ENCODE results near the genes DDX46 and TIFAB.

- RRBS = no CpG with 5 or more reads among the region's 6 CpGs
These were observed 22.2 kb upstream of the JADE2 start for GRCh38 chr5:134503235-134503784.

- RRBS = no CpG with 5 or more reads among the region's 9 CpGs
These were observed 14.3 kb upstream of the JADE2 start for GRCh38 chr5:134510958-134511729.

DNA sequence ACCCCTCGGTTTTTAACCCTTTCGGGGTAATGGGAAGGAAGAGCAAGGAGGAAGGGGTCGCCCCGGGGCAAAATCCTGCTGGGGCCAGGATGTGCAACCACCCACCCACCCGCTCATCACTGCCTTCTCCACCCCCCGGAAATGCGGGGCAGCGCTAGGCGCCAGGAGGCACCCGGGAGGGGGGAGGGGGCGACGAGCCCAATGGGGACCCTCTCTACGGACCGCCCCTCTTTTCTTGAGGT lies 1.0 kb upstream of the JADE2 start:
- RRBS = 1% methylated on average over 9 of the region's 14 CpGs

DNA sequence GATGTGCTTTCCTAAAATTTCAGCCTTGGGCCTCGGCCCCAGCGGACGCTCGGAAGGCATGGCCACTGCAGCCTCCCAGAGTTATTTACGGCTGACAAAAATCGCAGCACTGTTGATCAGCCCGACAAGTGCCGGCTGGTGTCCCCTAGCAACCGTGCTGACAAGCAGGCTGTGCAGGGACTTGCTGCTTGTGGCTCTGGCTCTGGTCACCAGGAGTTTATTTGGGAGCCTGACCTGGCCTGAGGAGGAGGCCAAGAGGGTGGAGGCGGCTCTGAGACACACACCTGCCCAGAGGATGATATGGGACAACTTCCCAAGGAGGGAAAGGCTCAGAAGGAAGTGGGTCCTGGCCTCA lies 43.9 kb downstream of the JADE2 start:
- RRBS = no CpG with 5 or more reads among the region's 10 CpGs

DNA sequence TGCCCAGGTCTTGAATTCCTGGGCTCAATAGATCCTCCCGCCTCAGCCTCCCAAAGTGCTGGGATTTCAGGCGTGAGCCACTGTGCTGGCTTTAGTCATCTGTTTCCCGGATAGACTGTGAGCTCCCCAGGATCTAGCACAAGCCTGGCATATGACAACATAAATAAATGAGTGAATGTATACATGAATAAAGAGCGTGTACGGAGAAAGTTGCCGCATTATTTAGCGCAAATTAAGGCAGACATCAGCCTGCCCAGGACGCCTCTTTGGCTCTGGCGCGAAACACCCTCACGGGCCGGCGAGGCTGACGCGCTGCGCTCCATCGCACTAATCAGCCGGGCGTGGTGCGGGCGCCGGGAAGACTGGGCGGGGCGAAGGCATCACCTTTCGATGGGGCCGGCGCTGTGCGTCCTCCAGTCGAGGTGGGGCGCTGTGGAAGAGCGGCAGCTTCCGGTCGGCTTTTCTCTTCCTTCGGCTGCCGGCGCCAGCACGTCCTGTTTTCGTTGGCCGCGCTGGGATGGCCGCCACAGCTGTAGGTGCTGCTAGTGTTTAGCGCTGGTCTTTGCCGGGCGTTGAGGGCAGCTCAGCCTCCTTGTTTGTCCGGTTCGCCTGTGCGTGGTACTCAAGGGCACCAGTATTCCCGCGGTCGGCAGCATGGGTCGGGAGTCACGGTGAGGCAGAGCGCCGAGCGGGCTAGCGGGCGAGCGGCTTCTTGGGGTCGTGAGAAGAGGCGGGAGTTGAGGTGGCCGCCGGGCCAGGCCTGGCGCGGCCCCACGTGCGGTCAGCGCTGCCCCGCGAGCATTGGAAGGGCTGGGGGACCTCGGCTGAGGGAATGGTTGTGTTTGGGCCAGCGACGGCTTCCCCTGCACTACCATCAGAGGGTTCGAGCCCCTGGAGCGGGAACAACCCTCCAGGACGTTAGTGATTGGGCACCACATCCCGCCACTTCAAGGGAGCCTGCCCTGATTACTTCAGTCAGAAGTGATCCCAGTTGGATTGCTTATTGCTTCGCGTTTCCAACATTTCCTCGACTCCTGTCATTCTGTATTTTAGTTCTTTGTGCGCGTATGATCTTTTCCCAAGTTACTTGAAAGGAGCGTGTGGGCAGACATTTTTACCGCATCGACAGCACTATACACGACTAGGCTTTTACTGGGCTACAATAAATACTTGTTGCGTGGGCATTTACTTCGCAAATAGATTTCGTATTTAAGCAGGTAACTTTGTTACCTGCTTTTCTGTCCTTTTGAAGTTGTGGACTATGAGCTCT lies at the start of gene DDX46:
Gene DDX46, plus strand, starts transcription at position 495 of the 1,270 bp plus-strand sequence.
- RRBS = 1% methylated on average over 23 of the region's 88 CpGs

DNA sequence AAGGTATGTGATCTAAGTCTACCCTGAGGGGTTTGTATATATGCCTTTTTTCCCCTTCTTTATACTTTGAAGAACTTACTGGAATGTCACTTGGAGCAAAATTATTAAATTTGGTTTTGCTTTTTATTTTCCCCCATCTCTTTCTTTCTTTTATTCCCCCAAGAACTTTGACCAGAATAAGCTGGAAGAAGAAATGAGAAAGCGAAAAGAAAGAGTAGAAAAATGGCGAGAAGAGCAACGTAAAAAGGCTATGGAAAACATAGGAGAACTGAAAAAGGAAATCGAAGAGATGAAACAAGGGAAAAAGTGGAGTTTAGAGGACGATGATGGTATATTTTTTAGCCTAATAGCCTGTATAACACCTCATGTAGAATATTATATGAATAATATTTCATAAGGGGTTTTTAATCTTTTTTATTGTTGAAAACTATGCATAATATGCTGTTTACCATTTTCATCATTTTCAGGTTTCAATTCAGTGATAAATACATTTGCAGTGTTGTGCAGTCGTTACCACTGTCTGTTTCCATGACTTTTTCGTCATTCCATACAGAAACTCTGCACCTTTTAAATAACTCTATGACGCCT lies 15.0 kb downstream of the DDX46 start:
- RRBS = no CpG with 5 or more reads among the region's 8 CpGs

DNA sequence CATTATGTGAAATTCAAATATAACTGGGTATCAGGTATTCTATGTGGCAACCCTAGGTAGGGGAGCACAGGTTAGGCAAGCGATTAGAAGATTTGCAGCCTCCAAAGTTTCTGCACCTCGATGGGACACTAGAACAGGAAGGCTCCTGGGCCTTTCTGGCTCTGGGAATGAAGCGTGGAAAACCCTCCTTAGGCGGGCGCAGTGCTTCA lies 370 bp upstream of the TXNDC15 start:
- RRBS = no CpG with 5 or more reads among the region's 5 CpGs

- RRBS = no CpG with 5 or more reads among the region's 9 CpGs
These were observed 7.3 kb downstream of the PCBD2 start for GRCh38 chr5:134912042-134912820.

DNA sequence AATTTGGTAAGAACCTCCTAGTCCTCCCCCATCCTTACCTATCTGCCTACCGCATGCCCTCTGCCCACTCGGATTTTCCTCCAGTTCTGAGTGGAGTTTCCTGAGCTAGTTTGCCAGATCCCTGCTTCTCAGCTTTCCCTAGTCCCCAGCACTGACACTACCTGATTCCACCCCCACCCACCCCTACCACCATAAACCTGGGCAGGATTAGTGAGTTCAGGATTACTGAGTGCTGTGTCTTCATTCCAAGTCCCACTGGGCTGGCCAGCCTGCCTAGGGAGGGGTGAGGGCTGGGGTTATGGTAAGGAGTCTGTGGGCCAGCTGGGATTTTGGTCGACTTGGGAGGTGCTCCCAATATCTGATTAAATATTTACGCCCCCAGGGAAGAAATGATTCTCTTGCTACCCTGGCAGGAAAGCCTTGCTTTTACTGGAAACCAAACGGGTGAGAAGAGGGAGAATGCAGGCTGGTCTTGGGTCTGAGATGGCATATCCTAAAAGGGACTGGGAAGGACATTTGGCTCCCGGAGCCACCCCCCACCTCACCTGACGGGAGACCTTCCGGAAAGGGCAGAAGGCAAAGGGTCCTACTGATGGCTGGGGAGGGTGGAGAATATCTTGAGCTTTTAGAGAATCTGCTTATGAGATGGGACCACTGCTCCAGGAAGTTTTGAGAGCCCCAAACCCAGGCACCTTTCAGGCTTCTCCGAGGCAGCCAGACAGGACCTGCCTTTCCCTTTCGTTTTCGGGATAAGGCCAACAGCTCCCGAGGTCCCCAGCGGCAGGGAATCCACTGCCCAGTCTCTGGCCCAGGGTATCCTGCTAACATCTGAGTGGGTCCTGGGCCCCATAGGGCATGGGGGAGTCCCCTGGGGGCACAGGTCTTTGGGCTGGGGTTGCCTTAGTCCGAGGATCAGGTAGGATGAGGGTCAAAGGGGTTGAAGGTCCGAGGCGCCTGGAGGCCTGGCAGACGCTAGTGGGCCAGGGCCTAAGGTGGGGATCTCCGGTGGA lies 3.6 kb downstream of the PITX1 start:
- RRBS = 10% methylated on average over 1 of the region's 18 CpGs

- RRBS = no CpG with 5 or more reads among the region's 12 CpGs
These were observed 20.0 kb upstream of the PITX1 start for GRCh38 chr5:135053797-135054657.

- RRBS = no CpG with 5 or more reads among the region's 4 CpGs
These were observed 104.5 kb upstream of the PITX1 start for GRCh38 chr5:135138264-135139142.

DNA sequence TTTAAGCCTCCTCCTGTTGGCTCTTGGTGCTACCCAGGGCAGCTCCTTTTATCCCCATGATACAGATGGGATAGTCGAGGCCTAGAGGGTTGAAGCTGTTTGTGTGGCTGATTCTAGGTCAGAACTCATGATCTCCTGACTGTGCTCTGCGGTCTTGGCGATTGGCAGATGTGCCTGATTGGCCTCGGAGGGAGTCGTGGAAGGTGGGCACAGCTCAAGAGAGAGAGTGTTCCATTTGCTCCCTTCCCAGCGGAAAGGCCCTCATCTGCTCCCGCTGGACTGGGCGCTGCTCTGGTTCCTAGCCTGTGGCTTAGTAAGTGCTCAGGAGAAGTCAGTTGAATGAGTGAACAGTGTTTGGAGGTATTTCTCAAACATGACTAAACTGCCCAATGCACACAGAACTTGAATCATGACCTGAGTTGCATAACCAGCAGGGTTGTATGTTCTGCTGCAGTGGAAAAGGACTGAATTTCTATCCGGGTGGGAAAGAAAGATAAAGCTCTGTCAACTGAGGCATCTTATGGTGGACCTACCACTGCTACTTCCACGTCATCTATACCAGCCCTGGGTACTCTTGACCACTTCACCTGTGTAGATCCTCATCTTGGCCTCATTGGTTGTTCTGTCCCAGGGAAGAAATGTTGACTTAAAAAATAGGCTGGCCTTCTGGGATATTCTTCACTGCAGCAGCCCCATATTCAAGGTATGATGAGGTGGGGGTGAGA lies 120.2 kb upstream of the PITX1 start:
- RRBS = no CpG with 5 or more reads among the region's 10 CpGs

DNA sequence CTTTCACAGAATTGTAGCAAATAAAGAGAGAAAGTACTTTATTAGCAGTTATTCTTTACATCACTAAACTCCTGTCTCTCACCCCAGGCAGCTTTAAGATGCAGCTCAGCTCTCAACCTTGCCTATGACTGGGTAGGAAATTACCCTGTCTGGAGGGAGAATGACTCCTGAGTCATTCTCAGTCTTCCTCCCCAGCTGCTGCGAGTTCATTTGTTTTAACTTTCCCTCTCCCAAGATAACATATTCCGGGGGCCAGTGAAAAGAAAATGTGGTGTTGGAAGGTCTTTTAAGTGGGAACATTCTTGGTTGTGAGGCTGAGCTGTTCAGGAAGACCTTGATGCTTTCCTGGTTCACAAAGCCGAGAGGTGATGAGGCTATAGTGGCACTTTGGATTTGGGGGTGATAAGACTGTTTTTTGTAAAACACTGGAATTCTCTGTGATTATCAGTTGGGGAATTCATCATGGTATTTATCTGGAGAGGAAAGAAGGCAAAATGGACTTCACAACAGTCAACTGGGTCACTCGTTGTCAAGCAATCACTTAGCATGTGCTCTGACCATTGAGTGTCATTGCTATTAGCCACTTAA lies 159.8 kb upstream of the PITX1 start:
- RRBS = no CpG with 5 or more reads among the region's 4 CpGs

- RRBS = no CpG with 5 or more reads among the region's 10 CpGs
These were observed 135.7 kb downstream of the MACROH2A1 start for GRCh38 chr5:135263335-135263671.

DNA sequence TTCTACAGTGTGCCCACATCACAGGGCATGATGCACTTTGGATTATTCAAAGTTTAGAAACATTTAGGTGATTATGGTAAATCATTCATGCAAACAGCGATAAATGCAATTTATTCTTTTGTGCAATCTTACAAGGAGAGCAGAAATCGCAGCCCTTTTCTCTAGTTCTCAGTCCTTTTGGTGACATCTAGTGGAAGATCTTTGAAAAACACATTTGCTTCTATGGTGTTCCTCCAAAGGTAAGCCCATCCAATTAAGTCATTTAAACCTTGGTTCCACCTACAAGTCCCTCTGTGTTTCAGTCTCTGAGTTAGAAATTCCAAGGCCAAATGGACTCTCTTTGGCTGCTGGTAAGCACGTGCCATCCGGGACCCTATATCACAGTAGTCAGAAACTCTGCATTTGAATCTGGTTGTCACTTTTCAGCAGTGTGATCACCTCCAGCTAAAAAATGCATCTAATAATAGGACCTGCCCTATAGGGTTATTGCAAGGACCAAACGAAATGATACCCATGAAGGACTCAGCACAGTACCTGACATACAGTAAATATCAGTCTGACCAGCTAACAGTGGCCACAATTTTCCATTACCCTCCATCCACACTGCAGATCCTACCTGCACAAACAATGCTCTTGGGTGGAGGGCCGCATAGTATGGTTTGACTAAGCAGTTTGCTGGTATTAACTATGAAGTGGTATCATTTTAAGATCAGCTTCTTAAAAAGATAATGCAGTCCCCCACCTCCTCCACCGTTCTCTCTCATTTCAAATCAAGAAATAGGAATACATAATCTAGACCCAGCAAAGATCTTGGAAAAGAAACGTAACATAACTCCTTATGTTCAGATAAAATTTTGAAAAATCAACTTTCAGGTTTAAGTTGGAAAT lies 66.2 kb downstream of the MACROH2A1 start:
- RRBS = no CpG with 5 or more reads among the region's 8 CpGs

- RRBS = no CpG with 5 or more reads among the region's 13 CpGs
These were observed 21.2 kb downstream of the MACROH2A1 start for GRCh38 chr5:135377735-135378381.

DNA sequence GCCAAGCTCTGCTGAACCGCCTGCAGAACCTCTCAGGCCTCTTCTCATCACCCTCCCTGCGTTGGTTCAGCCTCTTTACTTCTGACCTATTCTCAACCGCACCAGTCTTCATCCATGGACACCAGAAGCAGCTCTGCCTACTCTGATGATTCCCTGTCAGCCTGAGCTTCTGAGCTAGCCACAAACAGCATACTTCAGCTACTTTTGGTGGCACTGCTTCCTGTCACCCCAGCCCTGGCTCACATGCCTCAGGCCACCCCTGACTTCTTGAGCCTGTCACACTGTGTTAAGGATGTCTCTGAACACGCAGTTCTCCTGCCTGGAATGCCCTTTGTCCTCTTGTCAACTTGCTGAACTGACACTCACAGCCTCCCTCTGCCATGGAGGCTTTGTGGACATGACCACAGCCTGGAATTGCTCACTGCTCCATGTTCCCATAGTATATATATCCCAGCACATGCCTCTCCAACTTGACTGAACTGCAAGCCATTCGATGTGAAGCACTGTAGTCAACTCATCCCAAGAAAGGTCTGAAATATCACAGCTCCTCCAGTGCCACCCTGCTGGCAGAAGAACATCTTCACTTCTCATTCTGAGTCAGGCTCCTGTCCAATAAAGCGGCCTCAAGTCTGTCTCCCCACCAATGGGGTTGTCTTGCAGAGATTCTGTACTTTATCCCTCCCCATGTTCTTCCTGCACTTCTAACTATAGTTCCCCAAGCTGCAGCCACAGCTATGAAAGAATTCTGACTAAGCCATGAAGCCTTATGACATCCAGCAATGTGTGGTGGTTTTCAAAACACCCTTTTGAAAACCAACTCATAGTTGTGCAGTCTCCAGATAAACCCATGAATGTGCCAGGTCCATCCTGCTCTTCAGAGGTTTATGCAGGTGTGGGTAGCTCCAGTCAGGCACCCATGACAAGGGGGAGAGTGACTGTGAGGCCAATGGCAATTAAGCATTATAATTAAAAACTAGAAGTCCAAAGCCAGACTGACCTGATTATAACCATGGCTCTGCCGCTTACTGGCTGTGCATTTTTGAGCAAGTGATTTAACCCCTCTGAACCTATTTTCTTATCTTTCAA lies 6.9 kb downstream of the MACROH2A1 start:
- RRBS = no CpG with 5 or more reads among the region's 7 CpGs

DNA sequence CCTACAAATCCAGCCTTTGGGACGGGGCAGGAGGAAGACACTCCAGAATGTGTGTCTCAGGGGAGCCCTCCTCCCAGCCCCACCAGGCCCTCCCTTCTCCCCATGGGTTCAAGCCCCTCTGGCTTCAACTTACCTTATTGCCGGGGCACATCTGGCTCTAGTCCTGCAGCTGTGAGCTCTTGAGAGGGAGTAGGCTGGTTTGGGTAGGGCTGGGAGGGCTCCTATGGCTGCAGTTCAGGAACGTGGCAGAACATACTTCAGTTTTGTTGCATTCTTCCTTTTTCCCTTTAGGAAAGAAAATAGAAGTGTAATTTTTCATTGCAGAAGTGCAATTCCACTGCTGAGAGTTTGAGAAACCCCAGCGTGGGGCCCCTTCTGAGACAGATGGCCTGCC lies at the start of gene TIFAB:
Gene TIFAB, minus strand, starts transcription at position 276 of the 394 bp plus-strand sequence.
- RRBS = no CpG with 5 or more reads among the region's 4 CpGs

DNA sequence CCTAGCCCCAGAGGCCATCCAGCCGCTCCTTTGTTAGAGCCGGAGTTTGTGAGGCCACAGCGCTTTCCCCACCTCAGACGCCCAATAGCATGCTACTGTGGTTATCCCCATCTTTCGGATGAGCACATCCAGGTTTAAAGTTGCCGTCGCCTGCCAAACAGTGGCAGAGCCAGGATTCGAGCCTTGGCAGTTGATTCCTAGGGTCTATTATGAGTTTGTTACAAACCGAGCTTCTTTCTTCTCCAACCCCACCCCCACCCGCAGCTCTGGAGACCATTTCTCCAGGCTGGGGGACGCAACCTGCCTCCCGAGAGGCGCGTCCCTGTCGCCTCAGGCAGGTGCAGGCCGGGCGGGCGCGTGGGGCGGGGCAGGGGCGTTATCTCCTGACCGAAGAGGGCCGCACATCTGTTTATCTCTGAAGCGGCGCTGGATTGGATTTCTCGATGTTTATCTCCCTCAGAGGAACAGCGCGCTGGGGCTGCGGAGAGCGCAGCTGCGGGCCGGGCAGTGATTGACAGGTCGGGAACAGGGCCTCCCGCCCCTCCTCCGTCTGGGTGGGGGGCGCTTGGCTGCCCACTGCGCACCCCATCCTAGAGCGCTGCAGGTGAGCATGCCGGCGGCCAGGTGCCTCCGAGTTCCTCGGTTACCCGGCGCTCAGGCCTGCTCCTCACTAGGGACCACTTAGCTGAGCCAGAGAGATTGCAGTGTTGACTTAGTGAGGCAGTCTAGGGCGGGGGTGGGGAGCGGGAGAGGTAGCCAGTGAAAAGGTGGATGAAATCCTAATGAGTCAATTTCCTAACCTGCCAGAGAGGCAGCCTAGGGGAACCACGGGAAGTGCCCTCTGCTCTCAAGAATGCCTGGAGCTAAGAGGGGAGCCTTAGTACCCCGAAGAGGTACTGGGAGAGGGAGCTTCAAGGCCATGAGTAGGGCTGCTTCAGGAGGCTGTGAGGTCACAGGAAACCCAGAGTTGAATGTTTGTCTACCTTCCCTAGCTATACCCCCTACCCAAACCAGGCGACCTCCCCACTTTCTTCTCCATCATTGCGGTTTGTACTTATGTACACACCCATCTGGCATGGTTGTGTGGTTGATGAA lies 39.5 kb upstream of the TIFAB start:
- RRBS = 50% methylated on average over 2 of the region's 50 CpGs

Data from AG08470 (cell line).